Lung (tissue), 4 donors: ENCODE measurements around a stretch of chr3.

GRCh38 chr3:66035993-66036596 is 2.6 kb downstream of the MAGI1 start:
- PRO-cap, result no peak
- RAMPAGE, long total RNA, result no peak
- RRBS, result no CpG with 5 or more reads among the region's 3 CpGs

DNA sequence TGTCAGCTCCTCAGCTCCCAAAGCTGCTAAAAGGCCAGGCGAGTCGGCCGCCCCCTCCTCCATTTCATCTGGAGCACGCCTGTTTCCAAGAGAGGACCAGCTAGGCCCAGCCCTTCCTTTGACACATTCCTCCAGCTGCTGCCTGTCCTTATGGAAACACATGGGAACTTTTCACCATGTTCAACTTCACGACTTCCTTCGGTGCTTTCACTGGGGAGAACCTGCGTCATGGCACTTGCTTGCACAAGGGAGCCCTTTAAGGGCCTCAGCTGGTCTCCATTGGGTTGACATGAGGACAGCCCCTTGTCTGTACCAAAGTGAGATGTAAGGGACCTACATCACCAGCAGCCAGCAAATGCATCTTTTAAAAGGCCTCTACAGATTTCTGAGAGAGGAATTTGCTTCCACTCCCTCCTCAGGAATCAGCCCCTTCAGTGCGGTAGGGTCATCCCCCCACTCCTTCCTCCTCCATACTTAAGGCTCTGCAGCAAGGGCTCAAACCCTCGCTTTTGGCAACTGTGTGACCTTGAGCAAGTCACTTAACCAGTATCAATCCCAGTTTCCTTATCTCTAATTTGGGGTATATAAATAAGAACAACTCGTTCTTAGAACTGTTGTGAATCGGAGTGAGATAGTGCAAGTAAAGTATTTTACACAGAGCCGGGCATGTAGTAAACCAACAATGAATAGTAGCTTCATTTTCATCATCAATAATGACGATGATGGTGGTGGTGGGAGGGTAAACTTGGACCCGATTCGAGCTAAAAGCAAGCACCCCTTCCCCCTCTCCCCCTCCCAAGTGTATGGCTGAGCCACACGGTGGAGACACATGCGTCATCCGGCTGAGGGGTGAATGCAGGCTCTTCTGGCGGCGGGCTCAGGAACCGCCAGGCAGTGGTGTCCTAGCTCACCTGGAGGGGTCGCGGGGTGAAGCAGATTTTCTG is 1.8 kb downstream of the MAGI1 start:
- PRO-cap, result no peak
- RAMPAGE, long total RNA, result no peak
- RRBS, result no CpG with 5 or more reads among the region's 23 CpGs

DNA sequence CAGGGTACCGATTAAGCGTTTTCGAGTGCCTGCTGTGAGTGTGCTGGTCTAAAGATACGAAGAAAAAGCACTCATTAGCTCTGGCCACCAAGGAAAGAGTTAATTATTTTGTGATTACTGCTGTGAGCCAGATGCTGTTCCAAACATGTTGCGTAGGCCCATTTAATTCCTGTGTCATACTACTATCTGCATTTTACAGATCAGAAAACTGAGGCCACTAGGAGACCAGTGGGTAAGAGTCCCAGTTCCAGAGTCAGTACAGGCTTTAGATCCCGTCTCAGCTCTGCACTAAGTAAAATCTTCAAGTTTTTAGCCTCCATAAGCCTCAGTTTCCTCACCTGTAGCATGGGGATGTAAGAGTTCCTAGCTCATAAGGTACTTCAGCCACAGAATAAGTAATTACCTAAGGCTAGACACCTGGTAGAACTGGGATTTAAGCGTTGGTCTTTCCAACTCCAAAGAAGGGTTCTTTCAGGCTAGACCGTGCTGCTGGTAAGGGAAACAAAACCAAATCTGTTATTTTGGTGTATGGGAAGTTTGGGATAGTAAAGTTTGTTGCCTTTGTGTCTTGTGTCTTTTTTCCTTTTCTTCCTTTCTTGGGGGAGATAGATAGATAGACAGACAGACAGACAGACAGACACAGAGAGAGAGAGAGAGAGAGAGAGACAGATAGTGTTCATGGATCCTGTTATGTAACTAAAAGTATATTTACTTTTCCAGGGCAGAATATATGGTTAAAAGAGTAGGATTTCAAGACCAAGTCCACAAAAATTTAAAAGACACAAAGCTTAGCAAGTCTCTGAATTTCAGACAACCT is 133.5 kb downstream of the LRIG1 start:
- PRO-cap, result no peak
- RAMPAGE, long total RNA, result no peak
- RRBS, result no CpG with 5 or more reads among the region's 8 CpGs

DNA sequence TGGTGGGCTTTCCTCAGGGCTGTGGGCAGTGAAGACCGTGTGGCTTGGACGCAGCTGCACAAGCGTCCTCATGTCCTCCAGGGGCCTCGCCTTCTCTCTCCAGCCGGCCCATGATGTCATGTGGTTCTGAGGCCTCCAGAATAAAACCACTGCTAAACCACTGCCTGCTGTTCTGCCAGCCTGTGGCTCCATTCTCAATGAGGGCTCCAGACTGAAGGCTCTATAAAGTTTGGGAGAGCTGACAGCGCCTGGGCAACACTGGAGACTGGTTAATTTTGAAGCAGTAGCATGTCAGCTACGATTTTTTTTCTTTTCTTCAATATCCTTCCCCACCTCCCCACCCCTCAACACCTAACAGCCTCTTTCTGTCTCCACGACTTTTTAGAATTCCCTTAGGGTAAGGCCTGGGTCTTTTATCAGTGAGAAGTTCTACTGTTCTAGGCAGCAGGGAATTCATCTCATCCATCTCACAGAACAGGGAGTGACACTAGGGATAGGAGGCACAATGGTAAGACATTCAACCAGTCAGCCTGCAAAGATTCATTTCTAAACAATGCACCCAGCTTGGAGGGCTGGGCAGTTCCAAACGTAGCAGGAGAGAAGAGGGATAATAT is 43.8 kb downstream of the LRIG1 start:
- PRO-cap, result no peak
- RAMPAGE, long total RNA, result no peak
- RRBS, result no CpG with 5 or more reads among the region's 9 CpGs

DNA sequence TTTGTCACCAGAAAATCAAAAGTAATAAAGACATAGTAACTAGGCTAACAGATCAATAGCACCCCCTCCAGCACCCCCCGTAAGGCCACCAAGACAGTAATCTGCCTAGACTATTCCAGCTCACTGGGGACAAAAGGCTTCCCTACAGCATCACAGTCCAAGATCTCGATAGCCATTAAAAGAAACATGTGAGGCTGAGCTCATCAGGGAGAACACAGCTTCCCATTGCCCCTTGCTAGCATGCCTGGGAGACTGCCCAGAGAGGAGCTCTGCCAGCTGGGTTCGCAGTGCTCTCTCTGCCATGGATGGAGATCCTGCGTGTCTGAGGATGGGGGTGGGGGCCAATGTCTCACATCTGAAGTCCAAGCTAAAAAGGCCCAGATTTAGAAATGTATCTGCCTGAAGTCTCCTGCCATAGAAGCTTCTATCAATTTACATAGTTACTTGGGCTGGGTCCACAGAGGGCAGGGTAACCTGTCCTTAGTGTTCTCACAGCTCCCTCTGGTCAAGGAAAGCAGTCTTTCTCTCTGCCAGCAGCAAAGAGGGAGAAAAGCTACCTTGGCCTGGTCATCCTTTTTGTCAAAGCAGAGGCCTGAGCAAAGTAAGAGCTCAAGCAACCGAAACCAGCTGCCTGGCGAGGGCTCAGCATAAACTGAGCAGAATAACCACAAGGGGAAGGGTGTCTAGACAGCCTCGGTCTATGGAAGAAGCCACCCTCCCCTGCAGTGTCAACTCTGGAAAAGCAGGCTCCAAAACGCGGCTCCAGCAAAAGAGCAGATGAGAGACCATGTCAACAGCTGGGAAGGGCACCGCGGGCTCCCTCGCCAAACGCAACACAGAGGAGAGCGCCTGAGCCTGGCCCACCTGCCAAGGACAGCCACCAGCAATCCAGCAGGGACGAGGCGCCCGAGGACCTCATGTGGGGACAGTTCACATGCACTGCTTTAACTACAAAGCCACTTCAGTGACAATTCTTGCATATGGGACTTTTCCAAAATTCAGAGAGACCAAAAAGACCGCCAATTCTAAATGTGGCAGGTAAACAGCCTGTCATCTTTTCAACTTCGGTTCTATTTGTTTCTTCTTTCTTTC is 17.5 kb downstream of the LRIG1 start:
- PRO-cap, result no peak
- RAMPAGE, long total RNA, result no peak
- RRBS, result no CpG with 5 or more reads among the region's 19 CpGs

DNA sequence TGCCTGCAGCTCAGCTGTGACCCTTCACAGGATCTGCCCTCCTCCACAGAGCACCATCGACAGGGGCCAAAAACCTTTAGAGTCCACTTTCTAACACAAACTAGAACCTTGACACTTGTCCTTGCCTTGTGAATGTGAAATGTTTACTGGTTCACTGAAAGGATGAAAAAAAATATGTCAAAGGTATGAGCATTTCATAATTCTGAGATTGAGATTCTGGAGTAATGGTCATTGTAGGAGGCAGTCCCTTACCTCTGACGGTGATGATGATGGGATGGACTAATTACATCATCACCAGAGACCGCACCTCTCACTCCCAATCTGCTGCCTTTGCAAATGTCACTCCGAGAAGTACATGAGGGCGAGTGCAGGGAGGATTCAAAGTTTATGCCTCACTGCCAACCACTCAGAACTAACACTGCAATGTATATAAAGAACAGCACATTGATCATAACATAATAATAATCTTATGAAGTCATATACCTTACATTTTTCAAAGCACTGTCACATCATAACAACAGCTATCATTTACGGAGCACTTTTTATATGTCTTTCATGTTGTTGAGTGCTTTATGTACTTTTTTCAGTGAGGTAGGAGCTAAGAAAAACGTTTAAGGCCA is 4.6 kb upstream of the LRIG1 start:
- PRO-cap, result no peak
- RAMPAGE, long total RNA, result no peak
- RRBS, result no CpG with 5 or more reads among the region's 7 CpGs

DNA sequence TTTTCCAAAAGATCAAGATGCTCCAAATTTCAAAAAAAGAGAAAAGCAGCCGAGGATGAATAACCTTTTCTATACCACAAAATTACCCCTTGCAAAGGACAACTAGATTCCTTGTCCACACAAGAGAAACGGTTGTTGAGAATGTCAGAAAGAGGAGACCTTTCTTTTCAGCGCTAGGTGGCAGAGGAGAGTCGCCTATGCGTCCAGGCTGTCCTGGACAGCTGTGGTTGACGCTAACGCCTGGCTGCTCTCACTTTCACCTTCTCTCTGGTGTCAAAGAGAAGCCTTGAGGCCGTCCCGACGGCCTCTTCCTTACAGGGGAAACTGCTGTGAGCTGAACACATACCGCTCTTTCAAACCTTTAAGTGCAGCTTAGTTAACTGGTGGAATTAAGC is 26.3 kb upstream of the KBTBD8 start:
- PRO-cap, result no peak
- RAMPAGE, long total RNA, result no peak
- RRBS, result no CpG with 5 or more reads among the region's 11 CpGs

- PRO-cap, result no peak
- RAMPAGE, long total RNA, result no peak
- RRBS, result no CpG with 5 or more reads among the region's 3 CpGs
These were observed 170.3 kb downstream of the SUCLG2 start for GRCh38 chr3:67483980-67484549.

DNA sequence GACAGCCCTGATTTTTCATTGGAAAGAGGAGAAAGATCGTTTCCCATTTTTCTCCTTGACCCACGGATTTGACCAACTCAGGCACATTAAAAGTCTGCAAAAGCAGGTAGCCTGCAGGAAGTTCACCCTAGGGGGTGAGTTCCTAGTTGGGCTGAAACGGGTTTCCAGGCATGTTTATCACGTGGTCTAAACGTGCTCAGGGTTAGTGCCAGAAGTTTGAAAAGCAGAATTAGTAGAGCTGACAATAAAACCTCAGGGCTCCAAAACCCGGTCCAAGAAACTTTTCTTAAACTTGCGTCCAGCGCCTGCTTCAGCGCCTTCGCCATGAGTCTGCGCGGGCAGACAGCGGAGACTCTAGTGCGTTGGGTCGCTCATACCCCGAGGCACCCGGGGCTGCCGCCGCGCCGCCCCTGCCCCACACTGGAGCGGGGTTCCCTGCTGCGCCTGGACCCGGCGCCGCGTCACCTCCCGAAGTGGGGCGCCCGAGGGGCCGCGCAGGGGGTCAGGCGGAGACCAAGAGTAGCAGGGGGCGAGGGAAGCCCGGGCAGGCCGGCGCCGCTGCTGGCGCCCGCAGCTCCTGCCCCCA is 409 bp downstream of the SUCLG2 start:
- PRO-cap, result no peak
- RAMPAGE, long total RNA, result no peak
- RRBS, result under 1% methylated on average over 25 of the region's 40 CpGs

- PRO-cap, result no peak
- RAMPAGE, long total RNA, result no peak
- RRBS, result no CpG with 5 or more reads among the region's 4 CpGs
These were observed 4.5 kb downstream of the EOGT start for GRCh38 chr3:69008845-69009539.

DNA sequence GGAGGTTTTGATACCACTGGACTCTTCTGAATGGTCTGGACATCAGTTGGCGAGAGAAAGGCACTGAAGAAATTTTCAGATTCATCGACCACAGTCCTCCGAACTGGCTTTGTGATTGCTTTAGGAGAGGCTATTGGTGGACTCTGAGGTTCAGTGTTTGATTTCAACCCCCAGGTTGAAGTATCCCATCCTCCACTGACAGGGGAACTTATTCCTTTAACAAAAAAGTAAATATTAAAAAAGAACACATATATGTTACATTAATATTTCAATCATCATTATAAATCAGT is 3.8 kb downstream of the TMF1 start:
- PRO-cap, result no peak
- RAMPAGE, long total RNA, result no peak
- RRBS, result no CpG with 5 or more reads among the region's 3 CpGs

DNA sequence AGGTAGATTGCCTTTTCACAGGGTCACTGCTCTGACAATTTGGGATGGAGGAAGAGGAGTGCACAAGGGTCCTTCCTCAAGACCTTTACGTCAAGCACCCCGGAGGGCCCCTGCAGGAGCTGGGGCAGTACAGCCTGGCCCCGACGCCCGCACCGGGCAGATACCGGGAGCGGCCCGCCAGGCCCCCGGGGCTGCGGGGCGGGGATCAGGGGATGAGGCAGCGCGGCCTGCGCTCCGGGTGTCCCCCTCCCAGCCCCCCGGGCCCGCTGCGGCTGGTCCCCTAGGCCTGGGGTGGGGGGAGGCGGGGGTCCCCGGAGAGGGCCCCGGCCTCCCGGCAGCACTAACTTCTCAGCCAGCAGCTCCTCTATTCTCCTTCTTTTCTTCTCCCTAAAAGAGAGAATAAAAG is 395 bp downstream of the UBA3 start:
- PRO-cap, result no peak
- RAMPAGE, long total RNA, result no peak
- RRBS, result 2% methylated on average over 17 of the region's 23 CpGs

GRCh38 chr3:69180782-69181658 is 58.6 kb upstream of the LMOD3 start:
- PRO-cap, result no peak
- RAMPAGE, long total RNA, result no peak
- RRBS, result 95% methylated on average over 7 of the region's 28 CpGs

DNA sequence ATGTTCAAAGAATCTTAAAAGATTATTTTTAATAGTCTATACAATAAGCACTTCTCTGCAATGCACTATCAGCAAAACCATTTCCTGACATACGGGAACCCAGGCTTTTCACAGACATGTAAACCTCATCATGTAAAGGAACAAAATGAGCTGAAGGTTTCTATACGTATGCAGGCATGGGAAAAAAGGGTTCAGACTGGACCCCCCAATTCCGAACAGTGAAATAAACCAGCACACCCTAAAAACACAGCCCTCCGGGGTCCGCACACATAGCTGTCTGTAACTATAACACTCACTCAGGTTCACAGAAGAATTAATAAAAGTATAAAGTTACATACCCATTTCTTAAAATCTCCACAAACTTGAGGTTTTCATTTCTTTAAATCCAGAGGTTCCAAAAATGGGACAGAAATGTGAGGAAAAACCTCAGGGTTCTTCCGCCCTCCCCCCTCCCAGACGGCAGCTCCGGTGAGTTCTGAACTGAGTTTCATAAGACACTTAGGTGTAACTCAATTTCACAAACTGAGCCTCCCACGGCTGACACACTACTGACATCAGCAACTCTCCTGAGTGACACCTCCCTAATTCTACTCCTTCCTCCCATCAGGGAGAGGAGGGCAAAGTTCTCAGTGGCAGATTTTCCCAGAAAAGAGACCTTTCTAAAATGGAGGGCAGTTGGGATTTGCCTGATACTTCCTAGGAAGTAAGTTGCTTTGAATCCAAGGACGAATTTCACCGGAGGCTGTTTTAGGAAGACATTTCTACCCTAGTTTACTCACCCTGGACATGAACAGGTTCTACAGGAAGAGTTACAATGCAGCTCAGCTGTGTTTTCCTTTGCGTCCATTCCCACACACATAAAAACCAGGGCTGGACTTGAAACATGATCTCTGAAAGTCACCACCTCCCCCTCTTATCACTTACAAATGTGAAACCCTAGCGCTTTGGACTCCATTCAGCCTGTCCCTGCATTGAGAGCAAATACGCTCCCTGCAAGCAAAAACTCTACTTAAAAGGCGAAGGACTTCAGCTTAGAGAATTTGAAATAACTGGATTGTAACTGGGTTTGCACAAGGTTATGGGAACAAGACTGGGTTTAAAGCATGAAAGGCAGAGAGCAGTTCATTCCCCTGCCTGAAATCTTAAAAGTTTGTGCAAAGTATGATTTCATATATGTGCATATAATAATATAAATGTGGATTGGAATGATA is 78.0 kb upstream of the LMOD3 start:
- PRO-cap, result no peak
- RAMPAGE, long total RNA, result no peak
- RRBS, result no CpG with 5 or more reads among the region's 15 CpGs

DNA sequence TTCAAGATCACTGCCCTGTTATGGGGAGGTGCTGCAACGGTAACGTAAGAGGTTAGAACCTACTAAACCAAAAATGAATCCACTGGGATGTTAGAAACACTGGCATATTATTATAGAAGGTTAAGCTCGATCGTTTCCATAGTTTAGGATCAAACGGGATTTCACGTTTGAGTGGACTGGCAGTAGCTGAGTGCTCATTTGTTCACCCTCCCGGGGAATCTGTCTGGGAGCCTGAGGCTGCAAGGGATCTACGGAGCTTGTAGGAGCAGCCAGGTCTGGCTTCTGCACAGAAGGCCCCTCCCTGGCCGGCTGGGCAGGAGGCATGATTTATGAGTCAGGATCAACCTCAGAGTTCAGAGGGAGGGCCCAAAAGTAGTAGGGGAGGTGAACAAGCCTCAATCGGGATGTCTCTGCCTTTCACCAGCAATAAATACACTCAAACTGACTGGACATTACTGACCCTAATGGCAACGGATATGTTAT is 109.4 kb upstream of the LMOD3 start:
- PRO-cap, result no peak
- RAMPAGE, long total RNA, result no peak
- RRBS, result 85% methylated on average over 1 of the region's 11 CpGs

DNA sequence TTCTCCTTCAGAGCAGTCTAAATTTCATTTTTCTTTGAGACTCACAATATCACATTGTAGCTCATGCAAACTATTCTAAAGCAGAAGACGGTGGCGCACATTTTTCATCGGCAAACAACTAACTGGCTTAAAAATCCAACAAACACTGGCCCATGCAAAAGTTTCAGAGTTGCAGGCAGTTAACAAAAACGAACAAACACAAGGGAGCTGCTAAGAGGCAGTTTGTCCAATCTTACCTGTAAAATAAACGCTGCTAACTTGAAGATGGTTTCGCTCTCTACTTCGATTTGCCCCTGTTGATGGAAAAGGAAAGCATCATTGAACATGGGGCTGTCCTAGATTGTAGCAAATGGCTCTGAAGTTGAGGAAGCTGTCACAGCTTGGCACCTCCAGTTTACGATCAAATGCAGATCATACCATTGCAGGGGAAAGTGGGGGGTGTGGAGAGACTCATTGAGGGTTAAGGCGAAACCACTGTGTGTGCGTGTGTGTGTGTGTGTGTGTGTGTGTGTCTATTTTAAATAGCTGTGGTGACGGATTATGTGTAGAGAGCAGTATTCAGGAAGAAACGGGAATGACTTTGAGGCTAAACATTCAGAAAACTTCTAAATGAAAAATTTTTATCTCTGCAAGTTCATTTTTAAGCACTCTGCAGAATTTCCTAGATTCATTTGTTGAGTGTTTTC is 127.6 kb upstream of the LMOD3 start:
- PRO-cap, result no peak
- RAMPAGE, long total RNA, result no peak
- RRBS, result no CpG with 5 or more reads among the region's 12 CpGs

- PRO-cap, result no peak
- RAMPAGE, long total RNA, result no peak
- RRBS, result no CpG with 5 or more reads among the region's 4 CpGs
These were observed 129.9 kb downstream of the FRMD4B start for GRCh38 chr3:69256019-69256416.

DNA sequence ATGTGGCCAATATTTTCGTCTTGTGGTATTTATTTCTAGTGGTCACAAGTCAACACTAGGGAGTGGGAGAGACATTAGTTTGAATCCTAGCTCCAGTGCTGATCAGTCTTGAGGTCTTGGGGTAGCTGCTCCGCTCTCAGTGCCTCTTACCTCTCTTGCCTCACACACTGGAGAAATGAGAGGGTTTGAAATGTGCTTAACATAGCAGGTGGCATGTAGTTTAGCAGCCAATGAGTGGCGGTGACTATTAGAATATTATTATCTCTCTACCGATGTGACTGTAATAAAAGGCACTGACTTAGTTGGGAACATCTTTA is 92.7 kb downstream of the FRMD4B start:
- PRO-cap, result no peak
- RAMPAGE, long total RNA, result no peak
- RRBS, result no CpG with 5 or more reads among the region's 4 CpGs

GRCh38 chr3:69740122-69741093 is 1.1 kb downstream of the MITF start:
- PRO-cap, result no peak
- RAMPAGE, long total RNA, result no peak
- RRBS, result no CpG with 5 or more reads among the region's 27 CpGs

- PRO-cap, result no peak
- RAMPAGE, long total RNA, result no peak
- RRBS, result no CpG with 5 or more reads among the region's 2 CpGs
These were observed 5.0 kb downstream of the MITF start for GRCh38 chr3:69744376-69744575.